Osteocyte (in vitro differentiated cells): ENCODE measurements around a stretch of chr14.

GRCh38 chr14:102191004-102191582 lies 51.4 kb downstream of the WDR20 start:
- PRO-cap, result no peak

DNA sequence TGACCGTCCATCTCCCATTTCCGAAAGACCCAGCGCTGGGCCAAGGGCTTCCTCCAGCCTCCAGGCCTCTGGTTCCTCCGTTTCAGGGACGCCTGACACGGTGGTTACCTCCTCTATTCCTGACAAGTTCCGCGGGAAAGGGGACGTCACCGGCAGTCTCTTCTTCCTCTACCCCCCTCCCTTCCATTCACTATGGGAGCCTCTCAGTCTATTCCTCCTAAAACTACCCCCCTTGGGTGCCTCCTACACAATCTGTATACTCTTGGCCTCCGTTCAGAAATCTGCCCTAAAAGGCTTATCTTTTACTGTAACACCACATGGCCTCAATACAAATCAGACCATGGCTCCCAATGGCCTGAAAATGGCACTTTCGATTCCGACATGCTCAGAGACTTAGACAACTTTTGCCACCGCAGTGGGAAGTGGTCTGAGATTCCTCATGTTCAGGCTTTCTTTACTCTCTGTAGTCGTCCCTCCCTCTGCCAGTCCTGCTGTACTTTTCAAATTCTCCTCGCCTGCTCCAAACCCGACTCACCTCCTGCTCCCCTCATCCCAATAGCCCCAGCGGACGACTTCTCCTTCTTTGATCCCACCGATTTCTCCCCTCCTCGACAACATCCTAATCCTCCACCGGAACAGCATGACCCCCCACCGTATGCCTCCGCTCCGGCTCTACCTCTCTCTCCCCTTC lies 70.4 kb downstream of the MOK start:
- PRO-cap, result no peak

DNA sequence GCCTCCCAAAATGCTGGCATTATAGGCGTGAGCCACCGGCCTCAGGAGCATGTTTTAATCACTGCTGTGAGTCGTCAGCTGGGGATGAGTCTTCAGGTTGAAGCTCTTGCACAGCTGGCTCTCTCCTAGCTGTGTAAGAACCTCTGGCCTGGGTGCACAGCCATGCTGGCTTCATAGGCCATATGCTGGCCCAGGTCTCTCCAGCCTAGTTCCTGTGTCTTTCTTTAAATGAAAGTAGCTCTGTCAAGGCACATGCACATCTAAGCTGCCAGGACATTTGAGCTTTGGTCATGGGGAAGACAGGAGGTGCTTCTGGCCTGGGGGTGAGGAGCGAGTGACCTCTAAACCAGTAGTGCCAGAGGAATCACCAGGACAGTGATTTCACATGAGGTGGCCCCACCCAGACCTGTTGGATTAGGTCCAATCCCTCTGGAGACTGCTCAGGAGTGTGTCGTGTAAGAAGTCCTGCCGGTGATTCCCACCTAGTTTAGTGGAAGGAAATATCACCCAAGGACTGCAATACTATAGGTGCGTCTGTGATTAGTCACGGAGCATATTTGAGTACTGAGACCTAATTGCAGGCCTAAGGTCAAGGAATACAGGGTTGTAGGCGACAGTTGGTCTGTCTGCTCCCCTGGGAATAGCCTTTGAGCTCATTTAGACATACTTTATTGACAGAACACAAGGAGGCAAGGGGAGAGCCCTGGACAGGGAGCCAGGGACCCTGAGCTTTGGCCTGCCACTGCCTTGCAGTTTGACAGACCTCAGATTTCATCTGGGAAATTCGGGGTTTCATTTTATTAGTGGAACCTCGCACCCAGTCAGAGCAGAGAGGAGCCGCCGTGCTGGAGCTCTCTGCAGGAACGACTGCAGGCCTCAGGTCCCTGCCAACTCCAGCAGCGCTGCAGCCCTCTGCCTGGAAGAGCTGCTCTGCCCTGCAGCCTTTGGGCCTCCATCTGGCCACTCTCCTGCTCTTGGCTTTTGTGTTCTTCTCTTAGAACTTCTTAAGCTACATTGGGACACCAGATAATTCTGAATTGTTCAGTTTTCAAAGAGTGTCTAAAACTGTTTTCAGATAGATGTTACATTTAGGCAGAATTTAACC lies 67.0 kb downstream of the ANKRD9 start:
- PRO-cap, result no peak

- PRO-cap, result no peak
Observed at GRCh38 chr14:102683615-102684487, 91.4 kb downstream of the RCOR1 start.

GRCh38 chr14:102761019-102761700 lies 16.1 kb upstream of the TRAF3 start:
- PRO-cap, result no peak

GRCh38 chr14:102773157-102773458 lies 4.1 kb upstream of the TRAF3 start:
- PRO-cap, result no peak

DNA sequence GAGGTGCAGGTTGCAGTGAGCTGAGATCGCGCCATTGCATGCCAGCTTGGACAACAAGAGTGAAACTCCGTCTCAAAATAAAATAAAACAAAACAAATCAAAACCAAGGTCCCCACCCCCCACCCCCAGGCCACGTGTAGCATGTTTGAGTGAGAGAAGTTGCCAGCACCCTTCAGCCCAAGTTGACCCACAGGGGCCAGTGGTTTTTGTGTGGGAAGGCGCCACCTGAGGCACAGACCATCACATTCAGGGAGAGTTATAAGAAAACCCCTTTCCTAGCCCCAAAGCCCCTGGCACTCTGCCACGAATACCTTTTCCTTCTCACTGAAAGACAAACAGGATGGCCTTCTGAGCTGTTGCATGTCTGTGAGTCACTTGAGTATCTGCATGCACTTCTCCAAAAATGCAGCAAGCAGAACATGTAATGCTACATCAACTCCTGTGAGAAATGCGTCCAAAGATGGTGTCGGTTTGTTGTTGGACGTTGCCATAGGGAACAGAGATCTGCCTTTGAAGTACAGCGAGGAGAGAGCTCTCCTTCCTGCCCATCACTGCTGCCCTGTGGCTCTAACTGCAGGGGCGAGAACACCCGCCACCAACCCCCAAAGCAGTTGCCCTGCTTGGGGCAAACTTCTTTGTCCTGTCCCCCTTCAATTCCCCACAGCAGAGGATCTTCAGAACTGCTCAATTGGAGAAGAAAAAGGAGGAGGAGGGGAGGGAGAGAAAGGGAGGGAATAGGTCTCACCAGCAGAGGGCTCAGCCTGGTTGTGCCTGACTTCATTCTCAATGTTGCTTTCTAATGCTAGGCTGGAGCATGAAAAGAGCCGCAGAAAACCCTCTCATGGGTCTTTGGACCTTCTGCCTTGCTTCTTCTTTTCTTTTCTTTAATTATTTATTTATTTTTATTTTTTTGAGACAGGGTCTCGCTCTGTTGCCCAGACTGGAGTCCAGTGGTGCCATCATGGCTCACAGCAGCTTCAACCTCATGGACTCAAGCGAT lies 2.6 kb upstream of the TRAF3 start:
- PRO-cap, result no peak

- PRO-cap, result no peak
Observed at GRCh38 chr14:102918060-102918429, 4.4 kb upstream of the AMN start.

DNA sequence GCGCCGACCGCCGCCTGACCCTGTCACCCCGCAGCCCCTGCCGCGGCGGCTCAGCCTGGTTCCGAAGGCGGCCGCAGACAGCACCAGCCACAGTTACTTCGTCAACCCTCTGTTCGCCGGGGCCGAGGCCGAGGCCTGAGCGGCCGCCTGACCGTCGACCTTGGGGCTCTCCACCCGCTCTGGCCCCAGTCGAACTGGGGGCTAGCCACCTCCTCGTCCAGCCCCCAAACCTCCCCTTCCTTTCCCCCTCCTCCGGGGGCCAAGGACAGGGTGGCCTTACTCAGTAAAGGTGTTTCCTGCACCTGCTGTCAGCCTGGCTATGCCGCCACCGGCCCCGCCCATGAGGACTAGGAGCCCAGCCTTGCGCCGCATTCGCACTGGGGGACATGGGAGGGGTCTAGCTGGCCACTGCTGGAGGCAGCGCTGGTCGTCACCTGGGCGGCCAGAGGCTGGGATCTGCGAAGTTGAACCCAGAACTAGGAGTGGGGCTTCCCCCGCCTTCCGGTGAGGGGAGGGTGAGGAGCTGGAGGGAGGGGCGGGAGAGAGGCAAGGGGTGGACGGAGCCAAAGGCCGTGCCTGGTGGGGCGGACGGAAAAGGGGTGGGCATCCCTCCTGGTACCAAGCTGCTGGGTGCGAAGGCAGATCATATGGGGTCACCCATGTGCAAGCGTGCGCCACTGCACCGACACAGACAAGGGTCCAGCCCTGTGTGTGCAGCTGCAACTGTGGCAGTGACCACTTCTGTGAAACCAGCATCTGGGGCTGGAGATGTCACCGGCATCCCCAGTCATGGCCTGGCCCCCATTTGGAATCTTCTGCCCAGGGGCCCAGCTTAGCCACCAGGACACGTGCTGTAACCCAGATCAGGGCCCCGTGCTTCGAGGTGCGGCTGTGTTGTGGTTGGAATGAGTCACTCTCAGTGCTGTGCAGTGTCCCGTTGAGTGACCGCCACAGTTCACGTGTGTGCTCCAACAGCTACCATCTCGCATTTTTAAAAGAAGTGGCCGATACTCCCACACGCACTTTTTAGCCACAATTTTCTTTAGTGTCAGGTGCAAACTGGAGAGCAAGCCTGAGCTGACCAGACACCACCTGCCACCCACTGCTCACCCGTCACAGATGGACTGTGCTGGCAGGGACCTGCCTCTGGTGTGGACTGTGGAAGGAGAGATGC lies 8.5 kb downstream of the AMN start:
- PRO-cap, result no peak

GRCh38 chr14:102931932-102933151 lies 9.9 kb downstream of the AMN start:
- PRO-cap, result no peak

- PRO-cap, result no peak
Observed at GRCh38 chr14:102993378-102993939, 63.9 kb downstream of the CDC42BPB start.

DNA sequence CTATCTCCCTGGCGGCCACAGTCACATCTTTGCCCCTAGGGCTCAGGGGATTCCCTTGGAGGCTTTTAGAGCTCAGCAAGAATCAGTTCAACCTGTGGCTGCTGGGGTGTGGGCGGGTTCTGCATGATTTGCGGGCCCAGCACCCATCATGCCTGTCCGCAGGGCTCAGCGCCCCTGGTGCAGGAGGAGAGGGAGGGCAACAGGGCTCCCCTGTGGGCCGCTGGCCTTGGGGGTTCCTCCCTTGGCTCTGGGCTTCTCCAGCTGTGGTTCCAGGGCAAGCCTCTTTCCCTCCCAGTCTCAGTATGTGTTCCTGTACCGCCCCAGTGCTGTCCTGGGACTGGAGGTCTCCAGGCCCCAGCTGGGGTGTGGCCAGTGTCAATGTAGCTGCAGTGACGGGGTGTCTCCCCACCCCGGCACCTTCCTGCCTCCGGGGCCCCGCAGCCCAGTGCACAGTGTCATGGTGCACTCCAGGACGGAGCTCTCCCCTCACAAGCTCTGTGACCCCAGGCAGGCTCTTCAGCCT lies 10.0 kb upstream of the LBHD2 start:
- PRO-cap, result no peak

DNA sequence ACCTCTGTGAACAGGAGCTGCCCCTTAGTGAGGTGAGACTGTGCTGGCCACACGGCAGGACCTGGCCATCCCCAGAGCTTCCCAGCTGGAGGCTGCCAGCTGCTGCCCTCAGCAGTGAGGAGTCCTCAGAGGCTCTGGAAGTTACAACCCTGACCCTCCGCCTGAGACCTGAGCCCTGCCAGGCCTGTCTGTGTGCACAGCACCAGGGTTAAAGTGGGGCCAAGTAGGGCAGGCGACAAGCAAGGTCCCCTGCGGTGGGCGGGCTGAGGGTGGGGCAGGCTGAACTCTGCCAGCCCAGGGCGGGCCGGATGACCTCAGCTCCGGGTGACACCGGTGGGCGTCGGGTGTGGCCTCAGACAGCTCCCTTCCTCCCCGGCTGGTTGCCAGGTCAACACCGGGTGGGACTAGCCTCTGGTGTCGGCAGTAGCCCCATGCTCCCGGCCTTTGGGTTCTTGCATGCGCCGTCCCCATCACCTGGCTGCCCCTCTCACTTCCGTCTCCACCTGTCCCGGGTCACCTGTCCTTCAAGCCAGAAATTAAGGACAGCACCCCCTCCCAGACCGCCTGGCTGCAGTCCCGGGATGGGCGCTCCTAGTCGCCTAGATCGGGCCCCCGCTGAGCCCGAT lies 9.1 kb upstream of the LBHD2 start:
- PRO-cap, result no peak

DNA sequence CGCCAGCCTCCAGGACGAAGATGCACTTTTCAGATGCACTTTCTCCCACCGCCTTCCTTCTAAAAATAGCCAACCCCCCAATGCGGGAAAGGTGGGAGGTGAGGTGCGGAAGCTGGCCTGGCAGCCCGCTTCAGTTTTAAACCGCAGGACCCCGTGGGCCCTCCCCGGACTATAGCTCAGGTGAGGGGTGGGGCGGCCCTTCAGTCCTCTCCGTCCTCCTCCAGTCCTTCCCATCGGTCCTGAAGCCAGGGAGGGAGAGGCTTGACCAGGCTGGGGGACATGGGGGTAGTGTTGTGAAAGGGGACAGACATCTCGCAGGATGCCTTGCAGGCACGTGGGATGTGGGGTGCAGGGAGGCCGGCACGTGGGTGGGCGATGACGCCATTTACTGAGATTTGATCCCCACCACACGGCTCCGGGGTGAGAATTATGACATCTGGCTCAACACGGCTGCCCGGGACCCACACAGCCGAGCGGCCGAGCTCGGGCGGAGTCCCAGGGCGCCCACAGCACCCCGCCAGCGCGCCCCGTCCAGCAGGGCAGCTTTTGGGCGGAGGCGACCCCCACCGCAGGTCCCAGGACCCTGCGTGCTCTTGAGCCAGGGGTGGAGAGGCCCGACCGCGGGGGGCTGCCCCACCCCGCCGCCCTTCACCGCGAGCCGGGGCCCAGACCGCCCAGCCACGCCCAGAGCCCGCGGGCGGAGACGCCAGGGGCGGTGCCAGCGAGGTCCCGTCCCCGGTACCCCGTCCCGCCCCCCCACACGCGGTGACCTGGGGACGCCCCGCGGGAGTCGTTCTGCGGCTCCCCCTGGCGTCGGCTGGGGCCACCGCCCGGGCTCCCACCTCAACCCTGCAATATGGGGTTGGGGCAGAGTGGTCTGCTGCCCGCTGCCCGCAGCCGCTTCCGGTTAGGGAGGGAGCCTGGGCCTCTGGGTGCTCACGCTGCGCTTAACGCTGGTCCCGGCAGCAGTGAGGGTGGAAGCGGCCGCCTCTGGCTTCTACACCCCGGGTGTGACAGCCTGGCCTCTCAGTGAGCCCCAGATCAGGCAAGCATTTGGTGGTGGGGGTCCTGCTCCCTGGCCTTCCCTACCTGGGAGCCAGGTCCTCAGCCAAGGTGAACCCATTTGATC lies 3.2 kb upstream of the EXOC3L4 start:
- PRO-cap, result no peak

GRCh38 chr14:103127541-103127932 lies 4.3 kb downstream of the TNFAIP2 start:
- PRO-cap, result no peak

DNA sequence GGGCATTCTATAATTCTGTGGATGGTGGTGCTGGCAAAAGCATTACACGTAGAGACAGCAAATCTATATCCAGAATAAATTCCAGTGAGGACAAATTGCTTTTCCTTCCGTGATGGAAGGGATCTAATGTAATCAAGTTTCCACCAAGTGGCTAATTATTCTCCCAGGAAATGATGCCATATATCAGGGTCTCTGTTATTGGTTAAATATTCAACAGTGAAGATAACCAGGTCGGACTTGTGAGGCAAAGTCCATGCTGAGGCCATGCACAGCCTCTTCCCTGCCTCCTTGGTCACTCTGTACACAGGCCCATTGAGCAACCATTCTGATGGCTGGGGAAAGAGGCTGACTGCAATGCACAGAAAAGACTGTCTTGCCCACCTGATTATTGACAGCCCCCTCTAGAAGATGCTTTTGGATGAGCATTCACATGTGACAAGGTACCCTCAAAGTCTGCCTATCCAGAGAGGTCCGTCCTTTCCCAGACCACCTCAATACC lies 90.1 kb downstream of the TNFAIP2 start:
- PRO-cap, result no peak

DNA sequence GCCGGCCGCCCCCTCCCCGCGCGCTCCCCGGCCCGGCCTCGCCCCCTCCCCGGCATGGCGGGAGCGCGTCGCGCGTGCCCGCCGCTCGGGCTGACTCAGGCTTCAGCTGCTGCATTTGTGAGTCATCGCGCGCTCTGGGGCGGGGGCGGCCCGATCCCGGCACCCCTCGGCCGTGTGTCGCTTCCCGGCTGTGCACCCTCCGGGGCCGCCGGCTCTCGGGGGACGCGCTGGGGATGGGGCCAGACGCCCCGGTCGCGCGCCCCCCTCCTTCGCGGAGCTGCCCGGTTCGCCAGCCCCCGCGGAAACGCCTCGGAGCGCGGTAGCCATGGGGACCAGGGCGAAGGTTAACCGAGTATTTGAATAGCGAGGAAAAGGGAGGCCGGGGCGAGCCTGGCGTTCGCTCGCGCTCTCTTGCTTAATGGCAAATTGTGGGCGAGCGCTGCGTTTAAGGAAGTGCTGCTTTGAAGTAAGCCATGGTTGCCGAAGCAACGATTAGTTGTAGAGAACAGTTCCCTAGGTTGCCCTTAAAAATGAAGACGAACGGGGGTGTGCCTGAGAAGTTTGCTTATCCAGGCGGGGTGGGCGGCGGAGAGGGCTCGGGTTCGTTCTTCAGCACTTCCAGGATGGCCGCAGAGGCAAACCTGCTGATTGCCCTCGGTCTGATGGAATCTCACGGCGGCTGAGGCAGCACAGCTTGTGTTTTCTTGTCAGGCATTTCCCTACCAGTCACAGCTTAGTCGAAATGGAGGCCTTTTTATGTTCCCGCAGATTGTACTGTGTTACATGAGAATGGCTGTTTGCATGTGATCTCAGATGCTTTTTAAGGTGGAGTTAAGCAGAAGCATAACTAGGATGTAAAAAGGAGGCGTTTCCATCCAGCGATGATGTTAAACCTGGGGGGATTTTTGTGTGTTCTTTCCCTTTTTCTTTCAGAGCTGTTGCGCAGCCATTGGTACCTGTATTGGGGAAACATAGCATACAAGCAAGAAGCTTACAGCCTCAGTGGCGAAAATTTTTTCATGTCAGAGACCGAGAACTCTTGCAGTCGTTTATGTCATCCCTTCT lies 1.0 kb downstream of the EIF5 start:
- PRO-cap, result bidirectional peak, plus-strand start at position 120 of the sequence, minus-strand start at position 97 of the sequence; bidirectional peak, plus-strand start at position 530 of the sequence, minus-strand start at position 420 of the sequence; unidirectional peak, minus-strand start at position 728 of the sequence

- PRO-cap, result no peak
Observed at GRCh38 chr14:103337552-103338126, 3.6 kb downstream of the EIF5 start.

GRCh38 chr14:103340202-103341186 lies 6.5 kb downstream of the EIF5 start:
- PRO-cap, result no peak

- PRO-cap, result no peak
Observed at GRCh38 chr14:103474790-103475267, 47.8 kb downstream of the CKB start.